H1 (cell line): ENCODE measurements around a stretch of chr17.

GRCh38 chr17:199865-200628, 18.6 kb upstream of the DOC2B start:
- RRBS: no CpG with 5 or more reads among the region's 14 CpGs
CAGE:
- cytosol, long polyA plus RNA: no peak
- long polyA plus RNA: no peak
- nucleus, long polyA plus RNA: no peak

- RRBS: no CpG with 5 or more reads among the region's 11 CpGs
CAGE:
- cytosol, long polyA plus RNA: no peak
- long polyA plus RNA: no peak
- nucleus, long polyA plus RNA: no peak
Observed at GRCh38 chr17:307803-308171, 44.8 kb downstream of the RPH3AL start.

DNA sequence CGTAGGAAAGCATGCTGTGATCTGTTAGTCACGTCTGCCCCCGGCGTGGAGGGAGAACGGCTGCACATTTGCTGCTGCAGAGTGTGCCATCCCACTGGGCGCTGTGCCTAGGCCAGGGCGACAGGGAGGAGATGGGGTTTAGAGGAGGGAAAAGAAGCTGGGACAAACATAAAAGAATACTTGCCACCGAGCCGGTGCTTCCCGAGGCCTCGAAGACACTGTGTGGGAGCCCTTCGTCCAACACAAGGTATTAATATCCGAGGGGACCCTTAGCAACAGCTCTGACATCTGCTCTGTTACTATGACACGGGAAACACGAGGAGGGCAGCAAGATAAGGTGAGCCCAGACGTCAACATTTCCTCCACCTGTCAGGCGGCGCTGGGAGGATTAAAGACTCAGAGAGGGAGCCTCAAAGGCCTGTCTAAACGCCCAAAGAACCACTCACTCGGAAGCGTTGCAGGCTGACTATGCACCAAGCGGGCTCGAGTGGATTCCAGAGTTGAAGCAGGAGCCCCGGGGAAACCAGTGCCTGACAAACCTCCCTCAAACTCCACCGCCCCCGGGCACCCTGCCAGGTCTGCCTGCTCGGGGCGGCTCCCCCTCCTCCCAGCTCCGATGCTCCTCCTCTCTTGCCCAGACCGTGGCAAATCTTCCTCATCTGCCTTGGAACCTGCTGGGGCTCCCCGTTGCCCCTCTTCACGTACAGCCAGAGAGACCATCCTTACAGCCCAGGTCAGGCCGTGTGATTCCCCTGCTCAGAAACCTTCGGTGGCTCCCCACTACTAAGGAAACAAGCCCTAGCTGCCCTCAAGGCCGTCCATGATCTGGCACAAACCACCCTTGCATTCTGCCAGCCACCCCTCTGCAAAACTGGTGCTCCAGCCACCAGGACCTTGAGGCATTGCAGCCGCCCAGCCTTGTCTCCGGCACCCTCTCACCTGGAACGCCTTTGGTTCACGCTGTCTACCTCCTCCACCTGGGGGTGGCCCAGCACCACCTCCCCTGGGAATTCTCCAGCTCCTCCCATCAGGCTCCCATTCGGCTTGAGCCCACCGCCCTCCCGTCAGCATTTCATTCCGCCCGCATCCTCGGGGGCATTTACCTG, 16.3 kb downstream of the RPH3AL start:
- RRBS: 61% methylated on average over 3 of the region's 45 CpGs
CAGE:
- cytosol, long polyA plus RNA: no peak
- long polyA plus RNA: no peak
- nucleus, long polyA plus RNA: no peak

- RRBS: no CpG with 5 or more reads among the region's 5 CpGs
CAGE:
- cytosol, long polyA plus RNA: no peak
- long polyA plus RNA: no peak
- nucleus, long polyA plus RNA: no peak
Observed at GRCh38 chr17:344010-344876, 8.4 kb downstream of the RPH3AL start.

- RRBS: no CpG with 5 or more reads among the region's 11 CpGs
CAGE:
- cytosol, long polyA plus RNA: no peak
- long polyA plus RNA: no peak
- nucleus, long polyA plus RNA: no peak
Observed at GRCh38 chr17:412935-413345, 2.8 kb downstream of the C17orf97 start.

DNA sequence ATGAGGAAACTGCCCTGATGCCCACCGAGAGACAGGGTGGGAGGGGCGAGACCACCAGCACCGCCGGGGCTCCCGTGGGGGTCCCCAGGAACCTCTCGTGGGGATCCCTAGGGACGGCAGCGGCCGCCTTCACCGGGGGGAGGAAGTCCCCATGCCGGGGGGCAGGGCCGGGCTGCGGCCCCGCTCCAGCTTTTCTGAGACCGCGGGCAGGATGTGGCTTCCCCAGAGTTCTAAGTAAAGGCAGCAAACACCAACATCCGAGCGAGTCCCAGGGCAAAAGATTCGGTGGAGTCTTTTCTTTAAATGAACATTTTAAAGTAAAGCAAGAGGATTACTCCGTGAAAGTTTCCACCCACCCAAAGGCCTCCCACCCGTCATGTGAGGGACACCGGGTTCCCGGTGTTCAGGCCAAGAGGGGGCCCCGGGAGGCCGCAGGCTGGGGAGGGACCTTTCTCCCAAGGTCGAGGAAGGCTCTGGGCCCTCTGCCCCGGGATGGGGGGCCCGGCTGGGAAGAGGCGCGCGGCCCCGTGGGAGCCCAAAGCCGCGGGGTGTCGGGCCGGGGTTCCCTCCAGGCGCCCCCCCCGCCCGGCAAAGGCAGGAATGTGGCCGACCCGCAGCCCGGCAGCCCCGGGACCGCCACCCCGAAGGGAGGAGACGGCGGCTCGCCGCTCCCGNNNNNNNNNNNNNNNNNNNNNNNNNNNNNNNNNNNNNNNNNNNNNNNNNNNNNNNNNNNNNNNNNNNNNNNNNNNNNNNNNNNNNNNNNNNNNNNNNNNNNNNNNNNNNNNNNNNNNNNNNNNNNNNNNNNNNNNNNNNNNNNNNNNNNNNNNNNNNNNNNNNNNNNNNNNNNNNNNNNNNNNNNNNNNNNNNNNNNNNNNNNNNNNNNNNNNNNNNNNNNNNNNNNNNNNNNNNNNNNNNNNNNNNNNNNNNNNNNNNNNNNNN, 79.9 kb downstream of the C17orf97 start:
- RRBS: no CpG with 5 or more reads among the region's 50 CpGs
CAGE:
- cytosol, long polyA plus RNA: no peak
- long polyA plus RNA: no peak
- nucleus, long polyA plus RNA: no peak

DNA sequence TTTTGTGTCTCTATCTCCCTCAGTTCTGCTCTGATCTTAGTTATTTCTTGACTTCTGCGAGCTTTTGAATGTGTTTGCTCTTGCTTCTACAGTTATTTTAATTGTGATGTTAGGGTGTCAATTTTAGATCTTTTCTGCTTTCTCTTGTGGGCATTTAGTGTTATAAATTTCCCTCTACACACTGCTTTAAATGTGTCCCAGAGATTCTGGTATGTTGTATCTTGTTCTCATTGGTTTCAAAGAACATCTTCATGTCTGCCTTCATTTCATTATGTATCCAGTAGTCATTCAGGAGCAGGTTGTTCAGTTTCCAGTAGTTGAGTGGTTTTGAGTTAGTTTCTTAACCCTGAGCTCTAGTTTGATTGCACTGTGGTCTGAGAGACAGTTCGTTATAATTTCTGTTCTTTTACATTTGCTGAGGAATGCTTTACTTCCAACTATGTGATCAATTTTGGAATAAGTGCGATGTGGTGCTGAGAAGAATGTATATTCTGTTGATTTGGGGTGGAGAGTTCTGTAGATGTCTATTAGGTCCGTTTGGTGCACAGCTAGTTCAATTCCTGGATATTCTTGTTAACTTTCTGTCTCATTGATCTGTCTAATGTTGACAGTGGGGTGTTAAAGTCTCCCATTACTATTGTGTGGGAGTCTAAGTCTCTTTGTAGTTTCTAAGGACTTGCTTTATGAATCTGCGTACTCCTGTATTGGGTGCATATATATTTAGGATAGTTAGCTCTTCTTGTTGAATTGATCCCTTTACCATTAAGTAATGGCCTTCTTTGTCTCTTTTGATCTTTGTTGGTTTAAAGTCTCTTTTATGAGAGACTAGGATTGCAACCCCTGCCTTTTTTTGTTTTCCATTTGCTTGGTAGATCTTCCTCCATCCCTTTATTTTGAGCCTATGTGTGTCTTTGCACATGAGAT, 77.0 kb downstream of the VPS53 start:
- RRBS: no CpG with 5 or more reads among the region's 5 CpGs
CAGE:
- cytosol, long polyA plus RNA: no peak
- long polyA plus RNA: no peak
- nucleus, long polyA plus RNA: no peak

GRCh38 chr17:713920-714462, 648 bp downstream of the VPS53 start:
- RRBS: no CpG with 5 or more reads among the region's 23 CpGs
CAGE:
- cytosol, long polyA plus RNA: no peak
- long polyA plus RNA: no peak
- nucleus, long polyA plus RNA: no peak

GRCh38 chr17:751110-751951, 733 bp downstream of the GEMIN4 start:
- RRBS: 1% methylated on average over 12 of the region's 47 CpGs
CAGE:
- cytosol, long polyA plus RNA: no peak
- long polyA plus RNA: no peak
- nucleus, long polyA plus RNA: no peak

- RRBS: no CpG with 5 or more reads among the region's 35 CpGs
CAGE:
- cytosol, long polyA plus RNA: no peak
- long polyA plus RNA: no peak
- nucleus, long polyA plus RNA: no peak
Observed at GRCh38 chr17:846725-847971, 65.0 kb downstream of the MRM3 start.

DNA sequence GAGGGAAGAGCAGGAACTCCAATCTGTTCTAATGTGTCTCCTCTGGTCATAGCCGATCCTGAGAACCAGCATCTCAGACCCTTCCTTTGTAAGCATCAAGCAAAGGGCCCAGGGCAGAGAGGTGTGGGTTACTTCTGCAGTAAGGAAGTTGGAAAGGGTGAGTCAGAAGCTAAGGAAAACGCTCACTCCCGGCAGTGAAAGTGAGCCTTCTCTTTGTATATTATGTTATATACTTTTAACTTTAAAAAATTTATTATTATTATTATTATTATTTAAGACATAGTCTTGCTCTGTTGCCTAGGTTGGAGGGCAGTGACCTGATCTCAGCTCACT, 77.7 kb downstream of the MRM3 start:
- RRBS: no CpG with 5 or more reads among the region's 3 CpGs
CAGE:
- cytosol, long polyA plus RNA: no peak
- long polyA plus RNA: no peak
- nucleus, long polyA plus RNA: no peak

DNA sequence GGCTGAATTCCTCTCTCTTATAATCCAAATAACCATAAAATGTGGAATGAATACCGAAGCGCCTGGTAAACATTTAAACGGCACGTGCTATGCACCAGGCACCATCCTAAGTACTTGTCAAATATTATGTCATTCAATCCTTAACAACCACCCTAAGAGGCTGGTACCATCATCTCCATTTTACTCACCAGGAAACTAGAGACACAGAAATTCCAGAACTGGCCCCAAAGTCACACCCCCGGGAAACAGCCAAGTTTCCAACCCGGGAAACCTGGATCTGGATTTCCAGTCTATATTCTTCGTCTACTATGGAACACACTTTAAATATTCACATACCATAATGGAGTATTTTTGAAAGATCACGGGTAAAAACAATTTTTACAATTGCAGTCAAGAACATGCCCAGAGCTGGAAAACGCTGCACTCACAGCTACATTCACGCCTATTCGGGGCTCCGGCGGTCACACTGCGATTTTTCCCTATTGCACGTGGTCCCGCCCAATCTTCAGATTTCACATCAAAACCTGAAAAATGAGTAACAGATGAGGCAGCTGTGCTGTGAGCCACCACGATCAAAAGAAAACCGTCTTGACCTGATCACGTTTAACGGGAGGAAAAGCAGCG, 10.4 kb downstream of the NXN start:
- RRBS: no CpG with 5 or more reads among the region's 21 CpGs
CAGE:
- cytosol, long polyA plus RNA: no peak
- long polyA plus RNA: no peak
- nucleus, long polyA plus RNA: no peak

DNA sequence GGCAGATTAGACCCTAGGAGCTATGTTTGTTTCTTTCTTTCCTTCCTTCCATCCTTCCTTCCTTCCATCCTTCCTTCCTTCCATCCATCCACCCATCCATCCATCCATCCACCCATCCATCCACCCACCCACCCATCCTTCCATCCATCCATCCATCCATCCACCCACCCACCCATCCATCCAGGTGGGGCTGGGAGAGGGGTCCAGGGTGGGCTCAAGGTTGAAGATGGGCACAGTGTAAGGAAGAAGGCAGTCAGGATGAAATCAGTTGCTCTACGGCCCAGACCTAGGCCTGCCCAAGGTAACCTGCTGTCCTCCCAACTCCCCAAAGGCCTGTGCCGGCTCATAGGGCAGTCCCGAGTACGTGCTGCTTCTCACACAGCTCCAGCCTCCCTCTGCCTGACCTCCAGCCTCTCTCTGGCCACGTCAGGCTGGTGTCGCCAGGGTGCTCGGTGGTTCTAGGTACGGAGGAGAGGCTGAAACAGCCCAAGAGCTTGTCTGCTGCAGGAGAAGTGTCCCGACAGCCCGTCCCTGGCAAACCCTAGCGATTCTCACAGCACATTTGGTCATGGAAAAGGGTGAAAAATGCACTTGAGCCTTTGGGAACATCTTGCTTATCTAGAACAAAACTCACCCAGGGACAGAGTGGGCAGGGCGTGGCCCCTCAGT, 40.2 kb downstream of the TIMM22 start:
- RRBS: no CpG with 5 or more reads among the region's 12 CpGs
CAGE:
- cytosol, long polyA plus RNA: no peak
- long polyA plus RNA: no peak
- nucleus, long polyA plus RNA: no peak

- RRBS: 83% methylated on average over 4 of the region's 36 CpGs
CAGE:
- cytosol, long polyA plus RNA: no peak
- long polyA plus RNA: no peak
- nucleus, long polyA plus RNA: no peak
Observed at GRCh38 chr17:1091496-1092641, 87.9 kb downstream of the ABR start.

DNA sequence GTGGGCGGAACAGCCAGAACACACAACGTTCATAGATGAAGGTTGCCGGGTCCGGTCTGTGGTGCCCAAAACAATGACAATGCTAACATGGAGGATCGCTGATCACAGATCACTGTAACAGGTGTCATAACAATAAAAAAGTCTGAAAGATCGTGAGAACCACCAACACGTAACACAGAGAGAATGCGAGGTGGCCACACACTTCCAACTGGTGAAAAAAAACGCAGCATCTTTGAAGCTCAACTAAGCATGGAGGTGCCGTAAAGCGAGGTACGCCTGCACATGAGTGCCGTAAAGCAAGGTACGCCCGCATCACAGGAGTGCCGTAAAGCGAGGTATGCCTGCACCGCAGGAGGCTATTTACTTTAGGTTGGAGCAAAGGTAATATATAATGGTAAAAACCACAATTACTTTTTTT, 42.3 kb downstream of the ABR start:
- RRBS: no CpG with 5 or more reads among the region's 18 CpGs
CAGE:
- cytosol, long polyA plus RNA: no peak
- long polyA plus RNA: no peak
- nucleus, long polyA plus RNA: no peak

GRCh38 chr17:1143525-1143866, 36.3 kb downstream of the ABR start:
- RRBS: no CpG with 5 or more reads among the region's 7 CpGs
CAGE:
- cytosol, long polyA plus RNA: no peak
- long polyA plus RNA: no peak
- nucleus, long polyA plus RNA: no peak

DNA sequence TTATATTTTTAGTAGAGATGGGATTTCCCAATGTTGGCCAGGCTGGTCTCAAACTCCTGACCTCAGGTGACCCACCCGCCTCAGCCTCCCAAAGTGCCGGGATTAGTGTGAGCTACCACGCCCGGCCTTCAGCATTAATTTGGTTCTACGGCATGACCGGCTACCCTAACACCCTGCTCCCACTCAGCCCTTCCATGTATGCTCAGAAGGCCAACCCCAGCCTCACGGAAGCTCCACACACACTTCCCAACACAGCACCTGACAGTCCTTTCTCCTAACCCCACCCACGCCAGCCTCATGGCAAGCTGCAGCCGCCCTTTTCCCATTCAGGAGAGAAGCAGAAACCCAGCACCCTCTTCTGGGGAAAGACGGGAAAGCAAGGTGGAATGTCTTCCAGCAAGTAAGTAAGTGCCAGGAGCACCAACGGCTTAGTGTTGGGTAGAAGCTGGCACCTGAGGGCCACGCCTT, 32.2 kb downstream of the ABR start:
- RRBS: 94% methylated on average over 2 of the region's 12 CpGs
CAGE:
- cytosol, long polyA plus RNA: no peak
- long polyA plus RNA: no peak
- nucleus, long polyA plus RNA: no peak

GRCh38 chr17:1180938-1181281, 1.1 kb upstream of the ABR start:
- RRBS: 33% methylated on average over 1 of the region's 7 CpGs
CAGE:
- cytosol, long polyA plus RNA: no peak
- long polyA plus RNA: no peak
- nucleus, long polyA plus RNA: no peak

DNA sequence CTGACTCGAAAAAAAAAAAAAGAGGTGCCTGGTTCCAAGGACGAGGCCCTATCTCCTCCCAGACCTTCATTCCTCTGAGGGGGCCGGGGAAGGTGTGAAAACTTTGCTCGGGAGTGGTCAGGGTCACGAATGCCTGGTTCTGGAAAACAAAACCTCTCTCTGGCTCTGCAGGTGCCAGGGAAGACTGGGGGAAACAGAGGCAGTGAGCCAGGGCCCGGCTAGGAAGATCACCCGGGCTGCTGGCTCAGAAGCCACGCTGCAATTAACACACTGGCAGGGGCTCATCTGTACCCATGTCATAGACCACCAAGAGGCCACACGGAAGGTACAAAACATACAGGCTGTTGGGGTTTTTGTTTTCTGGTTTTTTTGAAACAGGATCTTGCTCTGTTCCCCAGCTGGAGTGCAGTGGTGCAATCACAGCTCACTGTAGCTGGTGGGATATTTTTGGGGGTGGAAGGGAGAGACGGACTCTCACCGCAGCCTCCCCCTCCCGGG, 19.3 kb upstream of the ABR start:
- RRBS: no CpG with 5 or more reads among the region's 12 CpGs
CAGE:
- cytosol, long polyA plus RNA: no peak
- long polyA plus RNA: no peak
- nucleus, long polyA plus RNA: no peak

- RRBS: no CpG with 5 or more reads among the region's 7 CpGs
CAGE:
- cytosol, long polyA plus RNA: no peak
- long polyA plus RNA: no peak
- nucleus, long polyA plus RNA: no peak
Observed at GRCh38 chr17:1347693-1347964, 52.4 kb downstream of the YWHAE start.